Temporal lobe (tissue), 2 donors: Measurements from ENCODE around the genes RPP40 and PPP1R3G.

GRCh38 chr6:3457581-3458276 lies 879 bp upstream of the SLC22A23 start:
- RAMPAGE, long total RNA = no peak

GRCh38 chr6:3592340-3592768 lies 135.5 kb upstream of the SLC22A23 start:
- RAMPAGE, long total RNA = no peak

GRCh38 chr6:3745009-3745557 lies 6.4 kb downstream of the PXDC1 start:
- RAMPAGE, long total RNA = no peak

DNA sequence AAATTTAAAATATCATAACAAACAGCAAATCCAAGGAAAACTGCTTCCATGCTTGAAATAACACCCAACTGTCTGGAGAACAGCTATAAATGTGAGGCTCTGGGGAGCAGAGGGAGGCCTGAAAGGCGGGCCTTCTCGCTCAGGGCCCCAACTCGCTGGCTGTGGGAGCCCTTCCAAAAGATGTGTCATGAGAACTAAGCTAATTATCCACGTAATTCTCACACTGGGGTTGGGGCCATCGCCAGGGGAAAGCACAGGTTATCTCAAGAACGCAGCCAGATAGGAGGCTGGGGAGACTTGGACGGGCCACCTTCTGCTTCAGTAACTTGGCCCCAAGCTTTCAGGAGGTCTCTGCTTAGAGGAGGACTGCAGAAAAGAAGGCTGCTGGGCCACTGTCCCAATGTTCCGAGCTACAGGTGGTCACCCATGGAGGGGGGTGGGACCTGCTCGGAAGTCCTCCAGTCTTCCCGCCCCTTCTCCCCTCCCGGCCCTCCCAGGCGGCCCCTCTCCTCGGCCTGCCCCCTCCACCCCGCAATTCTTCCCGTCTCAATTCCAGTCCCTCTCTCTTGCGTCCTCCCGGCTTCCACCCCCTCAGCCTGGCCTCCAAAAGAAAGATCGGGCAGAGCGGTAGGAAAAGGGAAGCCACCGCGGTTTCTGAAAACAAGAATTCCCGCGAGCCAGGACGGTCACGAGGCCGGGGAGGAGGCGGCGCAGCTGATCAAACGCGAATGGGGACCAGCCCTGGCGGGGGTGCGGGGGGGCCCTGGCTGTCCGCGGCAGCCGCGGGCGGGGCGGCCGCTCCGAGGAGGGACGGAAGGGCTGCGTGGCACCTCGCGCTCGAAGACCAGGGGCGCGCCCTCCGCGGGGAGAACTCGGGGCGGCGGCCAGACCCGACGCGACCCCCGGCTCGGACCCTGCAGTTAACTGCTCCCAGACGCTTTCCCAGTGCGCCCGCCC lies 1.3 kb downstream of the PXDC1 start:
- RAMPAGE, long total RNA = no peak

GRCh38 chr6:3750907-3751624 lies 447 bp downstream of the PXDC1 start:
- RAMPAGE, long total RNA = no peak

DNA sequence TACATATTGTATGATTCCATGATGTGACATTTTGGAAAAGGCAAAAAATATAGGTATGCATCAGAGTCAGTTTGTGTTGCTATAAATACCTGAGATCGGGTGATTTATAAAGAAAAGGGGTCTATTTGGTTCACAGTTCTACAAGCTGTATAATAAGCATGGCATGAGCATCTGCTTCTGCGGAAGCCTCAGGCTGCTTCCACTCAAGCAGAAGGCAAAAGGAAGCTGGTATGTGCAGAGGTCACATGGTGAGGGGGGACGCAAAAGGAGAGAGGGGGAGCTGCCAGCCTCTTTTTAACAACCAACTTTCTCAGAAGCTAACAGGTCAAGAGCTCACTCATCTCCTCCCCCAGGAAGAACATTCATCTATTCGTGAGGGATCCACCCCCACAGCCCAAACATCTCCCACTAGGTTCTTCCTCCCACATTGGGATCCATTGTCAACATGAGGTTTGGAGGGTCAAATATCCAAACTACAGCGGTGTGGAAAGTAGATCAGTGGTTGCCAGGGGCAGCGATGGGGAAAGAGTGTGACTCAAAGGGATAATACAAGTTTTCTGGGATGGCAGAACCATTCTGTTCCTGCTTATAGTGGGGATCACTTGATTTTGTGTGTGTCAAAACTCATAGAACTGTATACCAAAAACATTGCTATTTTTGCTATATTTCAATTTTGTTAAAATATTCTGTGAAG lies 10.1 kb upstream of the FAM50B start:
- RAMPAGE, long total RNA = no peak

- RAMPAGE, long total RNA = no peak
Observed at GRCh38 chr6:3841549-3842084, 7.6 kb upstream of the FAM50B start.

DNA sequence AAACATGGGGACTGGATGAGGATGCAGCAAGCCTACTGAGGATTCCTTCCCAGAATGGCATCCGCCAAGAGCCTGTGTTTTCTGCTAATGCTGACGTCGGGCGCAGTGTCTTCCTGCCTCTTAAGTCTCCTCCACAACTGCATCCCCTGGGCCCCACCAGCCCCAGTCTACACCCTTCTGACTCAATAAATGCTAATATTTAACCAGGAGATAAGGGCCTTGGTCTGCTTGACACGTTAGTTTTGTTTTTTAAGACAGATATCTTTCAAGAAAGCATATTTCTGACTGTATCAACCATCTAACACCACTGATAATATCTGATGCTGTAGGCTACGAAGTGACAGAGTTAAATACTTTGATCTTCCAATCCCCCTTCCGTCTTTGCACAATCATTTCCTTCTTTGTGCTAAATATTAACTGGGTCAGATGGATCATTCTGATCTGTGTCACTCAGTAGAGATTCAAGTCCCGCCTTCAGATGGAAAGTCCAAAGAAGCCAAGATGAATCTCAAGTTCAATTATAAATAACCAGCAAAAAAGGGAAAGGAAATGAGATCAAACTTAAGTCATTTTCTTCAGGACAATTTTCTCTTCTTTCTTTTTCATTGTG lies 20.8 kb downstream of the FAM50B start:
- RAMPAGE, long total RNA = no peak

- RAMPAGE, long total RNA = no peak
Observed at GRCh38 chr6:3872249-3872635, 23.1 kb downstream of the FAM50B start.

DNA sequence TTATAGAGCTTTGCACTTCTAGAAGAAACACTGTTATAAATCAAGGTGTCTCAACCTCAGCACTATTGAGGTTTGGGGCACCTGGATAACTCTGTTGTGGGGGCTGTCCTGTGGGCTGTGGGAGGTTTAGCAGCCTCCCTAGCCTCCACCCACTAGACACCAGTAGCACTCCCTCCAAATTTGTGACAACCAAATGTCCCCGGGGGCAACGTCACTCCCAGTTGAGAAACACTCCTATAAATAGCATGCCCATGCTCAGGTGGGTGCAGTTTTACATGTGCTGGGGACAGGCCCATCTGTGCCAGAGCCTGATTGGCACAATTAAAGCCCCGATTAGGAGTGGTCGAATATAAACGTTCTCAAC lies 78.9 kb downstream of the FAM50B start:
- RAMPAGE, long total RNA = no peak

DNA sequence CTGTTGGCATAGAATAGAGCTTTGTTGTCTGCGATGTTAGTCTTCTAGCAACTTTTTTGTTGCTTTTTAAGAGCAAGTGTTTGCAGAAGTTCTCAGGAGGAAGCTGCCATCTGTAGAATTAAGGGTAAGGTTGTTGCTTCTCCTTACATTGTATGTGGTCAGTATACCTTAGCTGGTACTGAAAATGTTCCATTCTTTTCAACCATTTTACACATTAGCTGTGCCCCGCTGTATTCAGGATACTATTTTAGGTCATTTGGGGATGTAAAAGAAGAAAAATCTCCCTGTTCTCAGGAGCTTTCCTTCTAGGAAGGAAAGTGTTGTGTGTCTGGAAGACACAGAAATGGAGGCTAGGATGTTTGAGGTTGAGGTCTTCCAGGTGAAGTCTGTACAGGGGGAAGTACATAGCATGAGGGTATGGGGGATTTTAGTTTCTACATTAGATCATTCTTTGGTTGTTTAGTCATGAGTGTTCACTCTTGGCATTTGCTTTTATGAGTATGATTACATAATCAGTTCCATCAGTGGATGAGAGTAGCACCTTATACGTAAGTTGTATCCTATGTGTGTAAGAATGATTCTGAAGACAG lies 1.7 kb downstream of the CDYL start:
- RAMPAGE, long total RNA = no peak

GRCh38 chr6:4804968-4805795 lies 29.0 kb downstream of the CDYL start:
- RAMPAGE, long total RNA = no peak

- RAMPAGE, long total RNA = no peak
Observed at GRCh38 chr6:4973582-4974411, 30.0 kb downstream of the RPP40 start.

GRCh38 chr6:5003484-5004210 lies at the start of gene RPP40:
Gene RPP40 (minus strand): TSS chr6:5004037.
- RAMPAGE, long total RNA = start-site peak on the minus strand at chr6:5004026-5004037, 117 and 39 reads in 2 replicates

DNA sequence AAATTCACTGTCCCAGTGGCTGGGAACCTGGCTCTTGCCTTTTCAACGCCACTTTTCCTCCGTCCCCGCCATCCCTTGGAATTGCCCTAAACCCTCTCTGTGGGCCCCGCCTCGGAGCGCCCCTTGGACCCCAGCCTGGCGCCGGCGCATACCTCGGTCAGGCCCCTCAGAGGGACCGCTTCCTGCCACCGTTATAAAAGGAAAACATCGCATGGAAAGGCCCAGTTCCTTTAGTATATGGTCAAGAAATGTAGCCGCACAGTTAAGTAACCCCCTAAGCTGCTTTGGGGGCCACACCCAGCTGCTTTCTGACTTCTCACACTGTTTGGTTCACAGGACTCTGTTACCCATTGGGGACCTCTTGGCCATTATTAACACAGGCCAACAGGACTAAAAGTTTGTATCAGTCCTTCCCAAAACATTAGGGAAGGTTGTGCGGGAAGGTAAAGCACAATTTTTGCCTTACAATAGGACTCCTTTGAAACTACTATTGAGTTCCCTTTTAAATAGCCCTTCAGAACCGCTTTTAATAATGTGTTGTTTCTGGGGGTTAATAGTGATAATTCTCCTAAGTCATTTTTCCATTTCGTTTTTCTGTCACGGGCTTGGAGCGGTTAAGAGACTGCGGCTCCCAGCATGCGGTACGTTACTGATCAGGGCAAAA lies 506 bp upstream of the RPP40 start:
- RAMPAGE, long total RNA = no peak

- RAMPAGE, long total RNA = no peak
Observed at GRCh38 chr6:5057139-5057488, 28.0 kb upstream of the PPP1R3G start.

- RAMPAGE, long total RNA = no peak
Observed at GRCh38 chr6:5085016-5085629, at the start of gene PPP1R3G. Gene PPP1R3G (plus strand): TSS chr6:5085341.

DNA sequence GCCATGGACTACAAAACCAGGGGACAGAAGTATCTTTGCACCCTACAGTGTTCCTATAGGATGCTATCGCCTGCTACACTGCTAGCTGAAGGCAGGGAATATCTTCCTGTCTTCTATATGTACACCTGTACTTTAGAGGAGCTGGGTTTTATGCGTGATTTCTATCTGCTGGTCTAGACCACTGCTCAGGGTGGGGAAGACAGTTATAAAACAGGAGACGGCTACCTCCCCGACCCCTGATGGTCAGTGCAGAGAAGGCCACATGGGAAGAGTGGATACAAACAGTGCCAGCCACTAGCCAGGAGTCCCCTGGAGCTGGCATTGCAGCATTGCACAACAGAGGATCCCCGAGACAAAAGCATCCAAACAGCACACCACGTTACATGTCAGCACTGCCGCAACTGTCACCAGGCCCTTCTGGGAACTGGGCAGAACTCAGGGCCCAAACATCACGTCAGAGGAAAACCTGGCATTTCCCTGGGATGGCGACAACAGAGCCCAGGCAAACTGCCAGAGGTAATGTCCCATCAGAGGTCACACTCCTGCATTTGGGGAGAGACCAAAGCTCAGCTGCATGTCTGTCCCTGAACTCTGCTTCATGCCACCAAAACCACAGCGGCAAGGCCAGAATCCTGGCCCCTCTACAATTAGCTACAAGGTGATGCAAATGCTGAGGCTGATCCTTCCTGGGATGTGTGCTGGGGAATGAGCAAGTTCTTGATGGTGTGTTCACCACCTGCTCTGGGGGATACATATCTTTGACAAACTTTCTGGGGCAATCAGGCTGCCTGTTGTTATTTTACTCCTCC lies 36.3 kb downstream of the PPP1R3G start:
- RAMPAGE, long total RNA = no peak

GRCh38 chr6:5471710-5472720 lies 210.7 kb downstream of the FARS2 start:
- RAMPAGE, long total RNA = no peak

GRCh38 chr6:5905612-5906256 lies 101.0 kb downstream of the NRN1 start:
- RAMPAGE, long total RNA = no peak